ENCODE results near the genes ODF3L2 and MISP.

- RRBS = 2% methylated on average over 18 of the region's 76 CpGs
CAGE:
- cytosol, long polyA plus RNA = no peak
- long polyA plus RNA = no peak
- nucleus, long polyA plus RNA = no peak
Observed at GRCh38 chr19:266991-267657, 24.1 kb downstream of the PLPP2 start.

GRCh38 chr19:305333-306296, 14.4 kb upstream of the PLPP2 start:
- RRBS = 93% methylated on average over 11 of the region's 50 CpGs
CAGE:
- cytosol, long polyA plus RNA = no peak
- long polyA plus RNA = no peak
- nucleus, long polyA plus RNA = no peak

DNA sequence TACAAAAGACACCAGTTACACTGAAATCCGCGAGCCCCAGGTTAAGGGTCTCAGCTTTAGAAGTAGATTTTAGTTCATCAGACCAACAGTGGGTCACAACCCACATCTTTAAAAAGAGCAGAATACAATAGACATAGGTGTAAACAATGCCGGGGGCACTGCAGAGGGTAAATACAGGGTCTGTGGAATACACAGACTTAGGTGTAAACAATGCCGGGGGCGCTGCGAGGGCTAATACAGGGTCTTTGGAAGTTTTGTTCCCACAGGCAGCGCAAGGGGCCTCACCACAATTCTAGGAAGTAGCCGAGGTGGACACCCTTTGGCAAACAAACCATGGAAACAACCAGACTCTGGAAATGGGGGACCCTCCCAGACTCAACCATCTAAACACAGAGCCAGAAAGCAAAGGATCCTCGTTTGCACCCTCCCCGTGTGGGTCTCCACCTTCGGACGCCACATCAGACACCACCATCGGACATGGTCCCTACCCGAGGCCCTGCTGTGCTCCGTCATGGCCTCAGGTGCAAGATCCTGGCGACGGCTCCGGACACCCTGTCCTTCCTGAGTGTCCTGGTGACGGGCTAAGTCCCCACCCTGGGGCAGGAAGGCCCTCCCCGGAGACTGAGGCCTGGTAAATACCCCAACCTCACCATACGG, 16.6 kb upstream of the PLPP2 start:
- RRBS = 98% methylated on average over 5 of the region's 21 CpGs
CAGE:
- cytosol, long polyA plus RNA = no peak
- long polyA plus RNA = no peak
- nucleus, long polyA plus RNA = no peak

DNA sequence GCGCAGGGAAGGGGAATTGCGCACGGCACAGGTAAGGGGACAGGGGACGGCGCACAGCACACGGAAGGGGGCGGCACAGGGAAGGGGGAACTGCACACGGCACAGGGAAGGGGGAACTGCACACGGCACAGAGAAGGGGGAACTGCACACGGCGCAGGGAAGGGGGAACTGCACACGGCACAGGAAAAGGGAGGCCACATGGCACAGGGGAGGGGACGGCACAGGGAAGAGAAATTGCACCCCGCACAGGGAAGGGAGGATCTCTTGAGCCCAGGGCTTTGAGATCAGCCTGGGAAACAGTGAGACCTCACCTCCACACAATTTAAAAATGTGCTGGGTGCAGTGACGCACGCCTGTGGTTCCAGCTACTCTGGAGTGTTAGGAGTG, 18.8 kb upstream of the C2CD4C start:
- RRBS = no CpG with 5 or more reads among the region's 16 CpGs
CAGE:
- cytosol, long polyA plus RNA = no peak
- long polyA plus RNA = no peak
- nucleus, long polyA plus RNA = no peak

- RRBS = 3% methylated on average over 18 of the region's 71 CpGs
CAGE:
- cytosol, long polyA plus RNA = no peak
- long polyA plus RNA = no peak
- nucleus, long polyA plus RNA = no peak
Observed at GRCh38 chr19:461508-462310, 876 bp upstream of the SHC2 start.

- RRBS = 62% methylated on average over 5 of the region's 22 CpGs
CAGE:
- cytosol, long polyA plus RNA = no peak
- long polyA plus RNA = no peak
- nucleus, long polyA plus RNA = no peak
Observed at GRCh38 chr19:474821-475179, at the start of gene ODF3L2. ODF3L2 (minus strand) TSS chr19:474983.

GRCh38 chr19:510500-511058, 3.3 kb downstream of the TPGS1 start:
- RRBS = no CpG with 5 or more reads among the region's 21 CpGs
CAGE:
- cytosol, long polyA plus RNA = no peak
- long polyA plus RNA = no peak
- nucleus, long polyA plus RNA = no peak

DNA sequence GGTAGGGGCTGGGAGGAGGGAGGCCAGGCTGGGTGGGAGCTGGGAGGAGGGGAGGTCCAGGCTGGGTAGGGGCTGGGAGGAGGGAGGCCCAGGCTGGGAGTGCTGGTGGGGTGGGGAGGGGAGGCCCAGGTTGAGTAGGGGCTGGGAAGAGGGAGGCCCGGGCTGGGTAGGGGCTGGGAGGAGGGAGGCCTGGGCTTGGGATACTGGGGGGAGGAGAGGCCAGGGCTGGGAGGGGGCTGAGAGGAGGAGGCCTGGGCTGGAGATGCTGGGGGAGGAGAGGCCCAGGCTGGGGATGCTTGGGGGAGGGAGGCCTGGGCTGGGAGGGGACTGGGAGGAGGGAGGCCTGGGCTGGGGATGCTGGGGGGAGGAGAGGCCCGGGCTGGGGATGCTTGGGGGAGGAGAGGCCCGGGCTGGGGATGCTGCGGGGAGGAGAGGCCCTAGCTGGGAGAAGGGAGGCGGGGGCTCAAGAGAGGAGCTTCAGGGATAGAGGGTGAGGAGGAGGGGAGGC, 11.0 kb downstream of the TPGS1 start:
- RRBS = 86% methylated on average over 2 of the region's 5 CpGs
CAGE:
- cytosol, long polyA plus RNA = no peak
- long polyA plus RNA = no peak
- nucleus, long polyA plus RNA = no peak

- RRBS = no CpG with 5 or more reads among the region's 20 CpGs
CAGE:
- cytosol, long polyA plus RNA = no peak
- long polyA plus RNA = no peak
- nucleus, long polyA plus RNA = no peak
Observed at GRCh38 chr19:535572-536046, 4.0 kb downstream of the CDC34 start.

GRCh38 chr19:538979-539853, 4.6 kb upstream of the GZMM start:
- RRBS = 93% methylated on average over 19 of the region's 45 CpGs
CAGE:
- cytosol, long polyA plus RNA = no peak
- long polyA plus RNA = no peak
- nucleus, long polyA plus RNA = no peak

GRCh38 chr19:583858-585093, 5.4 kb upstream of the HCN2 start:
- RRBS = 58% methylated on average over 17 of the region's 52 CpGs
CAGE:
- cytosol, long polyA plus RNA = no peak
- long polyA plus RNA = no peak
- nucleus, long polyA plus RNA = no peak

- RRBS = 86% methylated on average over 11 of the region's 53 CpGs
CAGE:
- cytosol, long polyA plus RNA = no peak
- long polyA plus RNA = no peak
- nucleus, long polyA plus RNA = no peak
Observed at GRCh38 chr19:646103-646823, 6.6 kb downstream of the FGF22 start.

GRCh38 chr19:677048-677558, 911 bp downstream of the FSTL3 start:
- RRBS = no CpG with 5 or more reads among the region's 18 CpGs
CAGE:
- cytosol, long polyA plus RNA = no peak
- long polyA plus RNA = no peak
- nucleus, long polyA plus RNA = no peak

- RRBS = 97% methylated on average over 38 of the region's 75 CpGs
CAGE:
- cytosol, long polyA plus RNA = no peak
- long polyA plus RNA = no peak
- nucleus, long polyA plus RNA = no peak
Observed at GRCh38 chr19:718813-719713, 10.3 kb downstream of the PALM start.

GRCh38 chr19:748022-748586, 2.8 kb upstream of the MISP start:
- RRBS = no CpG with 5 or more reads among the region's 22 CpGs
CAGE:
- cytosol, long polyA plus RNA = no peak
- long polyA plus RNA = no peak
- nucleus, long polyA plus RNA = no peak

DNA sequence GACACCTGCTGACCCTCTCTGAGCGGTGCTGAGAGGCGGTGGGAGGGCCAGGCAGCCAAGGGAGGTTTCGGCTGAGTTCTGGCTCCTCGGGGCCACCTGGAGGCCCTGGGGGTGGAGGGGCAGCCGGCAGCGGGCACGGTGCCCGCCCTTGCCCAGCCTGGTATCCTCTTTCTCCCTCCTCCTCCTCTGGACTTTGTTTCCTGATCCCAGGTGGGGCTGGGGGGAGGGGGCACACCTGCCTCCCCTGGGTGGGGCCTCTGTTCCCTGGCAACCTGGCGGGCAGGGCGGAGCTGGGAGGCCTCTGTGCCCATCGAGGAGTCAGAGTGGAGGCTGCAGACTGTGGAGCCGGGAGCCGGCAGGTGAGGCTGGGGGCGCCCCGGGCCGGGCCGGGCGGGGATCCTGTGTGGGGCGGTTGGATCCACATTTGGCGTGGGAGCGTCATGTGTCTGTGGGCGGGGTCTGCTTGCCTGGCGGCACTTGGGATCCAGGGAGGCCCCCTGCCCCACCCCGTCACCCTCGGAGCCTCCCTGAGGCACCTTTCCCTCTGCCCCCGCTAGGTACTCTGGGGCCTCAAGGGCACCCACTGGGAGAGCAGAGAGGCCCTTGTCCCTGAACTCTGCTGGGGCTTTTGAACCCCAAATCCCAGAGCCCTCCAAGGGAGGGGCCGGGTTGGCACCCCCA, at the start of gene MISP:
TSS of gene MISP (plus strand) at position 300 of the 681 bp plus-strand sequence.
- RRBS = no CpG with 5 or more reads among the region's 27 CpGs
CAGE:
- cytosol, long polyA plus RNA = no peak
- long polyA plus RNA = no peak
- nucleus, long polyA plus RNA = no peak

DNA sequence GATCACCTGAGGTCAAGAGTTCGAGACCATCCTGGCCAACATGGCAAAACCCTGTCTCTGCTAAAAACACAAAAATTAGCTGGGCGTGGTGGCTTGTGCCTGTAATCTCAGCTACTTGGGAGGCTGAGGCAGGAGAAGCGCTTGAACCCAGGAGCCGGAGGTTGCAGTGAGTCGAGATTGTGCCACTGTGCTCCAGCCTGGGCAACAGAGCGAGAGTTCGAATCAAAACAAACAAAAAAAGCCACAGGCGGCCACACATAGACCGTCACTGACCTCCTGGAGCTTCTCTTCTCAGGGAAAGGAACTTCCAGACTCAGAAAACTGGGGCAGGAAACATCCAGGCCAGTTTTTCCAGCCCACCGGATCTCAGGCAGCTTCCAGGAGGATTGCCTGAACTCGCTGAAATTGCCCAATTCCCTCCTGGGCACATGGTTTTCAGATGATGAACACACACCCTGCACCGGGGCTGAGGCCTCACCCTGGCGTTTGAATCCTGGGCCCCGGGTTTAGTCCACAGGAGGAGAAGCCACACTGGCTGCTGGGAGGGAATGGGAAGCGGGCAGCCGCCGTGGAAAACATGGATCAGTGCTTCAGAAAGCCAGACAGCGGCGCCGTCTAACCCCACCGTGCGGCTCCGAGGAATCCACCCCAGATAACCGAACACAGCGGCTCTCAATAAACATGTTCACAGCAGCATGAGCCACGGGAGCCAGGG, 18.4 kb upstream of the PTBP1 start:
- RRBS = 48% methylated on average over 2 of the region's 26 CpGs
CAGE:
- cytosol, long polyA plus RNA = no peak
- long polyA plus RNA = no peak
- nucleus, long polyA plus RNA = no peak

DNA sequence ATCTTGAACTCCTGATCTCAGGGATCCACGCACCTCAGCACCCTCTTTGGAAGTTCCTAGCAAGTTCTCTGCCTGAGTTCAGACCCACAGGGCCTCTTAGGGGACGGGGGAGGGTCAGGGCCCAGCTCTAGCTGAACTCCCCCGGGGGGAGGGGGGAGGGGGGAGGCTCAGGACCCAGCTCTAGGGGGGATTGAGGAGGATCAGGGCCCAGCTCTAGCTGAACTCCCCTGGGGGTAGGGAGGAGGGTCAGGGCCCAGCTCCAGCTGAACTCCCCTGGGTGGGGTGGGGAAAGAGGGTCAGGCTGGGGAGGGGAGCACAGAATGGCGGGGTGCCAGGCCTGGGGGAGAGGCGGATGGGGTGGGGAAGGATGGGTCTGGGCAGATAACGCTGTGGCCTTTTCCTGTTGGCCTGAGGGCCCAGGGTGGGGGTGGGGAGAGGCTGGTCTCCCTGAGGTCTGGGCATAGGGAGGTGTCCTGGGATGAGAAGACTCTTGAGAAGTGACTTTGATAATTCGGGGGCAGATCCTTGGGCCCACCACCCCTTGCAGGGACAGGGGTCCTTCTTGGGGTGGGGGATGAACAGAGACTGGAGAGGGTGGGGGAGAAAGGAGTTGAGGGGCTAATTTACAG, 5.5 kb upstream of the PTBP1 start:
- RRBS = no CpG with 5 or more reads among the region's 7 CpGs
CAGE:
- cytosol, long polyA plus RNA = no peak
- long polyA plus RNA = no peak
- nucleus, long polyA plus RNA = no peak

DNA sequence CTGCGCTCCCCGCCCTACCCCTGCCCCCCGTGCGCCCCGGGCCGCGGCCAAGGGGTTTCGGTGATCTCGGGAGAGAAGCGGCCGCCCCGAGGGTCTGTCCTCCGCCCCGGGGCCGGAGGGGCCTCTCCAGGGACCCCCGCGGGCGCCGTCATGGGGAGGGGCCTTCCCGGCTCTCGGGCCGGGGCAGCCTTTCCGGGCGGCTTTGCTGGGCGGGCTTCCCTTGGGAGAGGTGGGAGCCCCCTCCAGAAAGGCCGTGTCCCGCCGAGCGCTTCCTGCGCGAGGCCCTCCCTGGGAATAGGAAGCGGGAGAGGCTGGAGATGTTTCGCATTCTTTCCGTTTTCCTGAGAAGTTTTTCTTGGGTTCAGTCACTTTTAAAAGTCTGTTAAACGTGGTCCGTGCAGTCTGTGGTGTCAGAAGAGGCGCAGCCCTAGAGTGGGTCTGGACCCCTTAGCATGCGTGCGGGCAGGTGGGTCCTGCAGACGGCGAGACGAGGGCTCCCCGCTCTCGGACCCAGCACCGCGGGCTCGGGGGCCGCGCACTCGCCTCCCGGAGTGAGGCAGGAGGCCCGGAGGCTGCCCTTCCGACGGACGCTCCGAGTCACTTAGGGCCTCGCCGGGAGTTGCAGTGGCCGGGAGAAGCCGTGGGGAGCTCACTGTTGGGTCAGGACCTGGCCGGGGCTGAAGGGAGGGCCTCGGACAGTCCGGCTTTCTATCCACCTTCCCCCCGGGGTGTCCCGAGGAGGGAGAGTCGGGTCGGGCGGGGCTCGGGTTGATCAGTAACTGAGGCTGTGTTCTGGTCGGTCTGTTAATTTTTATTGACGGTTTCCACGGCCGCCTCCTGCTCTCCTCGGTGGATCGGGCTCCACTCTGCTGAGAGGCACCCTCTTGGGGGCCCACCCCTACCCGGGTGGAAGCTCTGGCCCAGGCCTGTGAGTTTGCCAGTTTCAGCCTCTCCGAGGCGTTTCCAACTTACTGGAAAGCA, 1.1 kb downstream of the PTBP1 start:
- RRBS = 1% methylated on average over 27 of the region's 78 CpGs
CAGE:
- cytosol, long polyA plus RNA = no peak
- long polyA plus RNA = no peak
- nucleus, long polyA plus RNA = no peak

DNA sequence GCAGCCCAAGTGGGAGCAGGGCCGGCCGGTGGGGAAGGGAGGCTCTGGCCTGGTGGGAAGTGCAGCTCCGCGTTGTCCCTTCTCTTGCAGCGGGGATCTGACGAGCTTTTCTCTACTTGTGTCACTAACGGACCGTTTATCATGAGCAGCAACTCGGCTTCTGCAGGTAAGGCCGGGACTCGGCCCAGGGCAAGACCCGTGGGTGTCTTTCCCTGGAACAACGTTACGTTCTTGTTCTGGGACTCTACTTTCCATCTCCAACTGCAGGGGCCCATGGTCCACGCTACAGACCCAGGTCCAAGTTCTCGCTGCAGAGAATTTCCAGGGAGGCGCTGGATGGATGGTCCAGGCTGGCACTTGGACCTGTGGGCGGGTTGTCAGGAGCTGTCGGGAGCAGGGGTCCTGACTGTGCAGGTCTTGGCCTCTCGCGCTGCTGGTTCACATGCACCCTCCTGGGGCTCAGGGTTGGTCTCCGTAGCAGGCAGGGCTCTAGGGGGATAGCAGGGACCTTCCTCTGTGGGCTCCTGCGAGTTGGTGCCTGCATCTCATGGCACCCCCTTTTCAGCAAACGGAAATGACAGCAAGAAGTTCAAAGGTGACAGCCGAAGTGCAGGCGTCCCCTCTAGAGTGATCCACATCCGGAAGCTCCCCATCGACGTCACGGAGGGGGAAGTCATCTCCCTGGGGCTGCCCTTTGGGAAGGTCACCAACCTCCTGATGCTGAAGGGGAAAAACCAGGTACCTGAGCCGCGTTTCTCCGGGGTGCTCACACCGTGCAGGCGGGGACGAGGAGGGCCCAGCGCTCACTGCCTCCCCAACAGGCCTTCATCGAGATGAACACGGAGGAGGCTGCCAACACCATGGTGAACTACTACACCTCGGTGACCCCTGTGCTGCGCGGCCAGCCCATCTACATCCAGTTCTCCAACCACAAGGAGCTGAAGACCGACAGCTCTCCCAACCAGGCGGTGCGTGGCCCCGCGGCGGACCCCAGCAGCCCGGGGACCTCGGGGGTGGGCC, 6.5 kb downstream of the PTBP1 start:
- RRBS = 95% methylated on average over 7 of the region's 50 CpGs
CAGE:
- cytosol, long polyA plus RNA = no peak
- long polyA plus RNA = no peak
- nucleus, long polyA plus RNA = no peak

All from SK-N-SH (cell line).